RPMI7951 (cell line): ENCODE measurements around a stretch of chr13.

DNA sequence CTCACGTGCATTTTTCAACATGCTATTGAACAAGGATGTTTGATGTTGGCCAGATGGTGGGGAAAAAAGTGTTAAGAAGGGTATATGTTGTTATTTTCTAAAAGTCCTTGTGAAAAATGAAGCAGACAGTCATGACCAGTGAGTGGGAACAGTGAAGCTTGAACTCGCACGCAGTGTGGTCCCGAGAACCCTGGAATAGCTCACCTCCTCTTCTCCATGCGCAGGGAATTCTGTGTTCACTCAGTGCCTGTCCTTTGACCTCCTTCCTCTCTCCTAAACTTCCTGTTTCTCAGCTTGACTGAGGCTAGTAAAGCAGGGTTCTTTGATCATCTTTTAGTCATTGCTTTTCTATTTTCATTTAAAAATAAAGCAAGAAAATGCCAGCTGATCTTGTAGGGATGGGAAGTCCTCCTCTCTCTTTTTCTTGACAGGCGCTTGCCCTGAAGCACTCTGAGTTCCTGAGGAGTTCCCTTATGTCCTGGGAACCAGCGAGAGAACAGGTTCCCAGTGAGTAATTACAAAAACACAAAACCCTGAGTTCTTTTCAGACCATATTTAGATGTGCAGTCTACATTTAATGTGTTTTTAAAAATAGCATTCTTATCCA, 62.8 kb downstream of the ARHGEF7 start:
- RAMPAGE, long total RNA: no peak

DNA sequence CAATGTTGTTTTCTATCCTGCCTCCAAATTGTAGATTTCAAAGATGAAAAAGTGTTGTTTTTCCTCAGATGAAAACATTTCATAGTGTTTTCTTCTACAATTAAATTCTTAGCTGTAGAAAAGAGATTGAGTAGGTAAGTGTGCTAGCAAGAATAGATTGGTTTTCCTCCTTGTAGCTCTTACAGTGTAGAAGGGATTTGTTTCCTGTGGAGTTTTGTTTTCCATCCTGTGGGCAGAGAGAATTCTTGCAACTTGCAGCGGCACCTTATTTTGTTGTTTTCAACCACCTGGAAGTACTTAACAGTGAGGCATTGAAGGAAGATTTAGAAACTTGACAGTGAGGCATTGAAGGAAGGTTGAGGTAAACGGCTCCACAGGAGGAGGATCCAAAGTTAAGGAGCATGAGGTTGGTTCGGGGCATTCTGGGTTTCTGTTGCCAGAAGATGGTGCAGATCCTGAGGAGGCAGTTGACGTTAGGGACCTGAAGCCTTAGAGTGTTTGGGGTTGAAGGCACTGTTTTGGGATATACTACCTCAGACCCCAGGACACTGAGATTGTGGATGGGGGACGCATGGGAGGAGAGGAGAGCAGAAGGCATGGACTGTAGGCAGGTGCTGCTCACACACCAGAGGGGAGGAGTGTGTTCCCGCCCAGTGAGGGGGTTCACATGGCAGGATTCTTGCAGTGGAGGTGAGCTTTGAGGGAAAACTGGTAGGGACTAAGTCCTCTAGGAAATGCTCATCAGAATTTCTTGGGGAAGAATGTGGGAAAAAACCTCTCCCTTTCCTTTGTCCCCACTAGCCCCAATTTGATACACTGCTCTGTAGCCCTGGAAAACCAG, 89.1 kb upstream of the TEX29 start:
- RAMPAGE, long total RNA: no peak

- RAMPAGE, long total RNA: no peak
Observed at GRCh38 chr13:111344559-111345384, 24.3 kb downstream of the TEX29 start.

DNA sequence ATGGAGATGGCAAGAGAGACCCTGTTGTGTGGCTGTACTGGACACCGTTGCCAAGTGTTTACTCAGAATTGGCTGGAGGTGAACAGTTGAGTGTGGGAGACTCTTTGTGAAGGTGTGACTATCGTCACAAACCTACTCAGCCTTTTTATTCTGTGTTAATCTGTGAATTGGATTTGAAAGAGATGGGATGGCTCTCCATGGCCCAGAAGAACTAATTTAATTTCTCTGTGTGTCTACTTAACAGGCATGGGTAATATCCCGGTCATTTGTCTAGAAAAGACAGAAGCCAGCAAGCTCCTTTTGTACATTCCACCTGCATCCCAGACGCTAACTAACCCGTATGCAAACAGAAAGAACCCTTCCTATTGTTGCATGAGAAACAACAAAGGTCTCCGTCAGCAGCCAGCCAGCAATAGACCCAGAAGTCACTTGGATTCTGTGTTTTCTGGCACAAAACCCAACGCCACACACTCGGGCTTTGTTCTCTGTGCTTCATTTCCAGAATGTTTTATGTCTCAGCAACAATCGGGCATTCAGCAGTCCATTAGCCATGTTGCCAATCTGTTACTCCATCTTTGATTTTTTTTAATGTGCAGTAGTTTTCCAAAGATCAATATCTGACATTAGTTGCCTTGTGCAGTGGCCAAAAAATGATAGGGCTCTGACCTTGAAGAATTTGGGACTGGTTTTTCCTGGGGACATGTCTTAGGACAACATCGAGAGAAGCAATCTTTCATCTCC, 130.4 kb downstream of the TEX29 start:
- RAMPAGE, long total RNA: no peak

GRCh38 chr13:112072308-112072991, 5.5 kb downstream of the SOX1 start:
- RAMPAGE, long total RNA: no peak

DNA sequence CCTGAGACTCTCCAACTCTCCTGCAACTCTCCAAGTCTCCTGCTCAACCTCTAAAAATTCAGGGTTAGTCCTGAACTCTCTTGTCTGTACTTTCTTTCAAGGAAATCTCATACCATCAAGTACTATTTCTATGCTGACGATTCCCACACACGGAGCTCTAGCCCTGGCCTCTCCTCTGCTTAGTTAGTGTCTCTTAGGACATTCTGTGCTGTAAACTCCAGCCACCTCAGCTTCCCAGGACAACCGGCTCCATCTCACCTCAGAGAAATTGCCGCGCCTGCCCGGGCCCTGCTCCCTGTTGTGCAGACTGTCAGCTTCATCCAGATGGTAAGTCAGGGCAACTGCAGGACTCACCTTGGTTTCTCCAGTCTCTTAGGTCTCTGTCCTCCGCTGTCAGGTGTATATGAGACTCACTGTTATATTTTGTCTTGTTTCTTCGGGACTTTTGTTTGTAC, 98.7 kb downstream of the SPACA7 start:
- RAMPAGE, long total RNA: no peak

GRCh38 chr13:112605567-112606041, 17.7 kb upstream of the TUBGCP3 start:
- RAMPAGE, long total RNA: no peak

DNA sequence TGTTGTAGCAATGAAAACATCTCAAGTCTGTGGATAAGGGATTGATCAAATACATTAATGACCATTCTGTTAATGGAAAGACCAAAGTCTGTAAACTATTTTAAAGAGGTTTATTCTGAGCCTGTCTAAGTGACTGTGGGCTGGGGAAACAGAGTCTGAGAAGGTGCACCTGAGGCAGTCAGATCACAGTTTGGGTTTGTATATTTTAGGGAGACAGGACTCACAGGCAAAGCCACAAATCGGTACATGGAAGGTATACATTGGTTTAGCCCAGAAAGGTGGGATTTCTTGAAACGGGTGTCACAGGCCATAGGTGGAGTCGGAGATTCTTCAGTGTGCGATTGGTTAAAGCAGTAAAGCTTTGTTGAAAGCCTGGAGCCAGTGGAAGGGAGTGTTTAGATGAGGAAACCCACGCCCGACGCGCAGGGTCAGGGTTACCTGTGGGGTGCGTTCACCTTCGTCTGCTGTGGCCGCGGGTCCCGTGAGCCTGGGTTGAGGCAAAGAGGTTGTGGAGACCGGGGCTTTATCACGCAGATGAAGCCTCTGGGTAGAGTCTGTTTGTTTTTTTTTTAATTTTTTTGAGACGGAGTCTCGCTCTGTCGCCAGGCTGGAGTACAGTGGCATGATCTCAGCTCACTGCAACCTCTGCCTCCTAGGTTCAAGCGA, 30.3 kb downstream of the ATP11A start:
- RAMPAGE, long total RNA: no peak

GRCh38 chr13:112761706-112761905, 71.8 kb downstream of the ATP11A start:
- RAMPAGE, long total RNA: no peak

DNA sequence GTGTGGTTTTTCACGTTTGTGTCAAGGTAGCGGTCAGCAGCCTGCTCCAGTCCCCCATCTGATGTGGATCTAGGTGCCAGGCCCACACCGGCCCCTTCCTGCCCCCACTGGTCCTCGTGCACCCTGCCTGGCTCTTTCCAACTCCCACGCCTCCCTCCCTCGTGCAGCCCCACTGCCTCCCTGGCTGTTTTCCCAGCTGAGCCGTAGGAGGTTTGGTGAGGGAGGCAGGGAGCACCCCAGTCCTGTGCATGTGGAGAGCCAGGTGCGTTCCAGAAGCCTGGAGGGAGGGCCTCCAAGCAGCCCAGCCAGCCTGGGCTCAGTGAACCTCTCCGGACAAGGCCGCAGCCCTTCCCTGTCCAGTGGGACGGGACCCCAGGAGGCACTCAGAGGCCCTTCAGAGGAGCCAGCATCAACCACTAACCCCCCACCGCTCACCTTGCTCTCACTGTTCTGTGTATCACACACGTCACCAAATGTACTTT, 122.4 kb downstream of the ATP11A start:
- RAMPAGE, long total RNA: no peak

- RAMPAGE, long total RNA: no peak
Observed at GRCh38 chr13:112825409-112825837, 135.6 kb downstream of the ATP11A start.

- RAMPAGE, long total RNA: no peak
Observed at GRCh38 chr13:112893375-112894116, 75.5 kb upstream of the MCF2L start.

DNA sequence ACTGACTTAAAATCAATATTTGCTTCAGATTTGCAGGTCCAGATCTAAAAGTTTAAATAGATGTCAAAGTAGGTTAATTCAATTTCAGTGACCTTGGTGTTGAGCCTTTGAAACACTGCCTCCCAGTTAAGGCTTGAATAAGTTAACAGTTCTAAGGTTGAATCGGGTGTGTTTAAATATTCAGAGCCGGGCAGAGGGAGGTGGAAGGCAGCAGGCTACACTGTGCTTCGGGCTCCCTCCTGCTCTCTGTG, 17.1 kb upstream of the MCF2L start:
- RAMPAGE, long total RNA: no peak

DNA sequence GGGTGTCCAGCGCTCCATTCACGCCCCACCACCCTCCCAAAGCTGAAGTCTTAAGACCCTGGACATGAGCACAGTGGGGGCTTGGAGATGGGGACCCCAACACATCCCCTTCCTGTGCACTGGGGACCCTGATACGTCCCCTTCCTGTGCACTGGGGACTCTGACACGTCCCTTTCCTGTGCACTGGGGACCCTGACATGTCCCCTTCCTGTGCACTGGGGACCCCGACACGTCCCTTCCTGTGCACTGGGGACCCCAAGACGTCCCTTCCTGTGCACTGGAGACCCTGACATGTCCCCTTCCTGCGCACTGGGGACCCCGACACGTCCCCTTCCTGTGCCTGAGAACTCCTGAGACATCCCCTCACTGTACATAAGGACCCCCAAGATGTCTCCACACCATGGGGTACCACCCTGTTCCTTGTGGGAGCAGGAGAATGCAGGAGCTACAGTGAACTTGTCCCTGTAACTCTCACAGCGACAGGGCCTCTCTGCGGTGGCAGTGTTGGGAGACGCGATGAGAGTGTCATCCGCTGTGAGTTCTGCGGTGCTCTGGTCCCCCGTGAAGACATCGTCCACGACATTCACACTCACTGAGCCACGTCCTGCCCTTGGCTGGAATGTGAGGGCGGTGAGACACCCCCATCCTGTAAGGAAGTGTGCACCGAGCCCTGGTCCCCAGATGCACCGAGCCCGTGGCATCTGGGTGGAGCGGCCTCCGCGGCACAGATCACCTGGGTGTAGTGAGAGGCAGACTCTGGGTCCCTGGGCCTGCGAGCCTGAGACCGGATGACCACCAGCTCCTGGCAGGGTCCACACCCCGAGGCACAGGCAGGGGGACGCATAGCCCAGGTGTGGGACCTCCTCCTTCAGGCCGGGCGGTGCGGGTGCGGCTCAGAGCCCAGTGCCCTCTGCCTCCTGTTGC, 12.1 kb downstream of the MCF2L start:
- RAMPAGE, long total RNA: no peak

- RAMPAGE, long total RNA: no peak
Observed at GRCh38 chr13:113009679-113010205, 40.7 kb downstream of the MCF2L start.

- RAMPAGE, long total RNA: no peak
Observed at GRCh38 chr13:113023698-113024862, 55.1 kb downstream of the MCF2L start.

DNA sequence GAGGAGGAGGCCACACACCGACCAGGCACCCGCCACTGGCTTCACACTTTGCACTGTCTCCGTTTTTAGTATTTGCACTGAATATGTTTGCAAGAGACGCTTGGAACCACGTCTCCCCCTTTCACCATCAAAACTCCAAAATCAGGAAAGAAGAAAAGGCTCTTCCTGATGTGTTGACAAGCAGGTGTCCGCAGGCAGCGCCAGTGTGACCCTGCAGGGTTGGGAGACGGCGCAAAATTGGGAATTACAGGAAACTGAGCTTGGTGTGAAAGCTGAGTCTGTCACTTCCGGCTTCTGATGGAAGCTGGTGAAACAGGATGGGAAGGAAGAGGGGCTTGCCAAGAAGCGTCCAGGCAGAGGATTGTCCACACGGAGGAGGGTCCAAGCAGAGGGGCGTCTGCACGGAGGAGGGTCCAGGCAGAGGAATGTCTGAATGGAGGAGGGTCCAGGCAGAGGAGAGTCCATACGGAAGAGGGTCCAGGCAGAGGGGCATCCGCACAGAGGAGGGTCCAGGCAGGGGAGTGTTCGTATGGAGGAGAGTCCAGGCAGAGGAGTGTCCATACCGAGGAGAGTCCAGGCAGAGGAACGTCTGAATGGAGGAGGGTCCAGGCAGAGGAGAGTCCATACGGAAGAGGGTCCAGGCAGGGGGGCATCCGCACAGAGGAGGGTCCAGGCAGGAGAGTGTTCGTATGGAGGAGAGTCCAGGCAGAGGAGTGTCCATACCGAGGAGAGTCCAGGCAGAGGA, 26.0 kb upstream of the F7 start:
- RAMPAGE, long total RNA: no peak

GRCh38 chr13:113083311-113084266, 22.0 kb upstream of the F7 start:
- RAMPAGE, long total RNA: no peak

DNA sequence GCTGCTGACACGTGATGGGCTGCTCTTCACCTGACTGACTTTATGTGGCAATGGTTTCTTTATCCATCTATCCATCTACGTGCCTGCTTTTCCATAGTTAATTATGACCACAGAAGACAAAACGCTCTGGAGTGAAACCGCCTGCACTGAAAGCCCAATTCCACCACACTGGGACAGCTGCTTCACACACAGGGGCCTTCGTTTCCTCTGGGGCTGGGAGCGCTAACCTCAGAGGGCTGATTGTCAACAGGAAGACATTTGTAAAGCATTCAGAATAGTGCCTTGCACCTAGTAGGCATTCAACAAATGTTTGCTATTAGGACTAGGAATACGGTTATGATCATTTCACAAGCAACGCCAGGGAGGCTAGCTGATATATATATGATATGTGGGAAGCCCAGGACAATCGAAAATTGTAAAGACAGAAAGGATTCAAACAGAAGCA, 23.4 kb downstream of the PCID2 start:
- RAMPAGE, long total RNA: no peak

DNA sequence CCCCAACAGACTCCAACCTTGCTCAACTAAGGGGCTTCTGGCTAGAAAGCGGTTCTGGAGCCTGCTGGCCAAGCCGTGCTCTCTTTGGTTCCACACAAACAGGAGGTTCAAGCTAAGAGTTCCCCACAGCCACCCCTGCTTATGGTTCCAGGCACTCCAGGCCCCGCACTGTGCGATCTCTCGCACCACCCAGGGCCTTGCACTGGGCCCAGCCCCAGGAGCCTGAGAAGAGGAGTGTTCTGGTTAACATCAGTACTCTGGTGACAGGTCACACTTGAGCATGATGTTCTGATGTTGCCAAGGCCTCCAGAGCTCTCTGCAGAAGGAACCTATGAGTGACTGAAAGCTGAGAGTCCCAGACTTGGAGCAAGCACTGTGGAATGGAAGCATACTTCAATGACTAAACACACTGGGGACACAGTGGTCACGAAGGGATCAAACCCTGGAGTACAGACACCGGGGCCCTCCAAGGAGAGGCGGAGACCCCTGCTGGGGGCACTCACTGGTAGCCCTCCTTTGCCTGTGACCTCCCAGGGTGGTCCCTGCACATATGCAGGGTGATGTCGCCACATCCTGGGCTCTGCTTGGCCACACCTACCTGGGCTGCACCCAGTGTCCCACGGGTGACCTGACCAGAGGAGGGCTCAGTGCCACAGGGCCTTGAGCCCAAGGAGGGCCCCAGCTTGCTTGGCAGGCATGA, 4.3 kb downstream of the PCID2 start:
- RAMPAGE, long total RNA: no peak